NALM6 (cell line): ENCODE measurements around the gene ITPRIP.

GRCh38 chr10:104029470-104030039 lies 56.1 kb downstream of the COL17A1 start:
- PRO-cap = no peak

DNA sequence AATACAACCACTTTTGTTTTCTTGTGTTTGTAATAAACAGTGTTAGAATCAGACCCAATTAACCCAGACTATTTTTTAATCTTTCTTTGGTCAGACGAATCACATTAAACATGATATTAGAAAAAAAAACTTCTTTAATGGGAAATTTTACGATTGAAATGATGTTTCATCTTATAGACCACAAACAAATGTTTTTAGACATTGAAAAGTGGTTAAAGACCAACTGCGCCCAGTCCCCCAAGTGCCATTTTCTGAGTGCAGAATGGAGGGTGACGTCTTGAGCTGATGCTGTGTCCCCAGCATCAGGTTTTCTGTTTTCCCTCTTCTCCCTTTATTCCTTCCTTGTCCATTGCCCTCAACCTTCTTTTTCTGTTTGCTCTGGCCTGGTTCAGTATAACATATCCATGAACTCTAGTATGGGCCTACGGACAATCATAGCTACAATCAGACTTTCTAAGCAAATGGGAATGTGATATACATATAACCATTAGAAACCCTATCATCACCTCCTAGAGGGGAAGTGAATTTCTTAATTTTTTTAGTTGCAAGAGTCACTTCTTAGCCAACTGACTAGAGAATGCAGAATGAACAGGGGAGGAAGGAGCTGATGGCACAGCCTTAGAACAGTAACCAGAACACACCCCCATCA lies 54.4 kb downstream of the COL17A1 start:
- PRO-cap = no peak

GRCh38 chr10:104267001-104267677 lies 1.8 kb upstream of the GSTO2 start:
- PRO-cap = no peak

DNA sequence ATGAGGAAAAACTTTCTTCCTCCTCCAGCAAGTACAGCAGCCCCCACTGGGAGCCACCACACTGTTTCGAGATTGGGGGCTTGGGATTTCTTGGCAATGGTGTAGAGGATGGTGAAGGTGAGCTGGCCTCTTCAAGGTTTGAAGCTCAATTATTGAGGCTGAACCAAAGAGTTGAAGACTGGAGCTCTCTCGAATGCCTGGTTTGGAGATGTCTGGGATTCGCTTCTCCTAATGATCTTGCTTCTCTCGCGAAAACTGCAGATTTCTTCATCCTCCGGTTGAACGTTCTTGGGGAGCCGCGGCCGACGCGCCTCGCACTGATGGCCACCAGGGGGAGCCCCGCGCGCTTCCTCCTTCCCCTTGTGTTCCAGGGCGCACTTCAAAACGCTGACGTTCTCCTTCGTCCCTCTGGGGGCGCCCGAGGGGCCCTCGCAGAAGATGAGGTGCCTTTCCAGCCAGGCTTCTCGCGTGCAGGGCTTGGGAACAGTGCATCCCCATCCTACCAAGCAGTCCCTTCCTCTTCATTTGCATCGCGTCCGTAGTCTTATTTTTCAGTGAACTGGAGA lies 22.3 kb downstream of the GSTO2 start:
- PRO-cap = no peak

DNA sequence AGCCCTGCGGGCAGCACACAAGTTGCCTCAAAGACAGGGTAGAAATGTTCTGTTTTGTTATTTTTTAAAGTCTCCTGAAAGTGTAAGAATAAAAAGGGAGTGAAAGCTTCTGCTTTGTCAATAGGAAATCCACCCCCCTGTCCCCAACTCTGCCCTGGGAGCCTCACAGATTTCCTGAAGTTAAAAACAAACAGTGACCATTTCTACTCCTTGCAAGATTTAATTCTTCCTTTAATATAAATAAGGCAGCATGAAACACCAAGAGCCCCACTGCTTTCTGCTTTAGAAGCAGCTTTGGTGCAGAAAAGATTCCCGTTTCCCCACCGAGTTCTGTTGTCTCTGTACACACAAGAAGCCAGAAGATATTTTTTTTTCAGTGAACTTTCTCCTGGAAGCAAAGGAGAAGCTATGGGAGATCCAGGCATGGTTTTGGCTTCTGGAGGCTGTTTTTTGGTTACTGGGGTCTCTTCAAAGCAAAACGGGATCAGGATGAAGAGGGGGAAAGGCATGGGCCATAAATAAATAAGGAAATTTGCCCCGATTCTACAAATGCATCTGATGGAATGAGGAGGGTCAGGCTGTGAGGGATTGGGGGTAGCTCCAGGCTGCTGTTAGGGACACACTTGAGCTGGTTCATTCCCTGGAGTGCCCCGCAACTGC lies 26.2 kb downstream of the ITPRIP start:
- PRO-cap = no peak

DNA sequence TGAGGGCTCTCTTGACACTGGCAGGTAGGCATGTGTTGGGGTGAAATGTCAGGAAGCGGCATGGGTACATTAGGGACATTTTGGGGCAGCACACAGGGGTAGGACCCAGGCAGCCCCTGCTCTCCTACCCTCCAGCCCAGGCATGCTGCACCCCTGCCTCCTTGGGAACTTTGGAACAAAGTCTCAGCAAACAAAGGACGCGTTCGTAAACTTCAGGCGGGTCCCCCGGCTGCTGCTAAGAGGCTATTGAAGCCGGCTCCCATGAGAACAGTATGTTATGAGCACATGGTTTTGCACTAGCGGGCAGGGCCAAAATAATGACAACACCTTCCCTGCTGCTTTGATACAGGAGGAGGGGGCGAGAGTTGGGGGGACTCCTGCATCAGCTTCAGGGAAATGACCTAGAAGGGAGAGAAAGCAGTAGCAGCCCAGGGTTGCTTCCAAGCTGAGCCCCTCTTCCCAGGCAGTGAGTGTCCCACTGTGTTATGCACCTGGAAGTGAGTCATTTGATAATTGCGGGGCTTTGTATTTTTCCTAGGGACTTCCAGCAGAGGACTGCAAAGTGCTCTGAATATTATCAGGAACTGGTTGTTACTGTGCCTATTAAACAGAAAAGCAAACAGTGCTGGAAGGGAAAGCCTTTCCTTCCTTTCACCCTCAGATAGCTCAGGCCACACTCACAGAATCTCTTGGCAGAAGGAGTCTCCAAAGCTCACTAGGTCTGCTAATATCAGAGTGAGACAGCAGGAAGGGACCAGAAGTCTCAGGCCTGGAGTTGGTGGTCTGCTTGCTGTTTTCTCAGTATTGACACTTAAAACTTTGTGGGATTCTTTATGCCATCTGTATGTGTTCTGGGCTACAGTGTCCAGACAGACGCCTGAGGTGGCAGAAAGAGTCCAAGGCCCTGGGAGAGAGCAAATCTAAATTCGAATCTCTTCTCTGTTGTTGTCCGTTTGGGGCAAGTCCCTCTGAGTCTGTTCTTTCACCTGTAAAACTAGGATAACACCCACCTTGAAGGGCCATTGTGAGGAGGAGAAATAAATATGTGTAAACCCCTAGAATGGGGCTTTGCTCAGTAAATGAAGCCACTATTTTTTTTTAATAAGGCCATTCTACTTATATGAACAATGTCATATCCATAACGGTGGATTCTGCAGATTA lies 6.8 kb downstream of the ITPRIP start:
- PRO-cap = no peak

DNA sequence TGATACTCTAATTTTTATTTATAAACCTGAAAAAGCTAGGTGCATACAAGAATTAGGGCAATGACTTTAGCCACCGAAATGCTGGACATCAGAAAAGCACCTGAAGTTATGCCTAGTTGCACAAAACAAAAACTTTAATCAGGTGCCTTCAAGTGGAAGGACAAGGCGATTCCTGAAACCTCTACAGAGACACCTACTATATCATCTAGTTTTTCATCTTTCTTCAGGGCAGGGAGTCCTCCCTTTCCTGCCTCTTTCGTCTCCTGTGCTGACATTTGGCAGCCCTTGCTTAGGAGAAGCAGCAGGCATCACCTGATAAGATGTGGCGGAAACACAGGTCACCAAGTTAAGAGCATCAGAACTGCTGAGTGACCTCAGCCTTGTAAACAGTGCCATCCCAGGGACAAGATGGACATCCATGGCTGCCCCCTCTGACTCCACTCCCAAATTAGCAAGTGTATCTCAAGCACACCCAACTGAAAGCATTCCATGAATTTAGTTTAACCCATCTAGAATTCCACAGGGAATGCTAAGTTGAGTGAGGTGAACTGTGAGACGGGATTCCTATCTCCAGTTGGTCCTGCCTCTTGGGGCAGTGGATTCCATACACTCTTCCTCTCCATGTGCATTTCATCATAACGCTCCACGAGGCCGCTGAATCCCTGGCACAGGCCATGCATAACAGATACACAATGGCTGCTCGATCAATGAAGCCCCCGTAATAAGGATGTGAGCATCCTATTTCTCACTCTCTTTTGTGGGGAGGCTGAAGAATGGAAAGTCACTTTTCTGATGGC lies 5.8 kb downstream of the ITPRIP start:
- PRO-cap = no peak

DNA sequence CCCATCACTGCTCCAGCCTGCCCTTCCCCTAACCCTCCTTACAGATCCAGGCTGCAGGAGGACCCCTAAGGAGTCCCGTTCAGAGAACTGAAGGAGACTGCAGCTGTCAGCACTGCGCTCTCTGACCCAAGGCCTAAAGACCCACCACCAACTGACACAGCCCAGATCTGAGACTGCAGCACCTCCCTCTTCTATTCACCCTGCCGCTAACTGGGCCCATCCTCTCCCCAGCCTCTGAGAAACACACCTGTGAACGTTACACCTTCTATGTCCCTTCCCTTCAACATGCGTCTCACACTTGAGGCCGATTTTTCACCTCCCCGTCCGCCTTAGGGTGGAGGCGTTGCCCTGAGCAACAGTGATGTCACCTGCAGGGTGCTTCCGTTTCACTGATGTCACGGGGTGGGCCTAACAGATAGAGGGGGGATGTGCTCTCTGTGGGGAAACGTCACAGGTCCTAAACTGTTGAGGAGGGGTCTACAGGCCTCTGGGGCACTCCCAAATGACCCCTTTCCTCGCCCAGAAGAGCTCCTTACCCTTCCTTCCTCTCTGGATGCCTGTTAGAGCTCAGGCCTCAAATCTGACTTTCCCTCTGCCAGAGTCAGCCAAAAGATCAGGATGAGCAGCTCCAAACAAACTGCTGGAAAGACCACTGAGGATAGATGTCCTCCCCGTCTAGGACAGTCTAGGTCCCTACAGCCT lies 5.0 kb downstream of the ITPRIP start:
- PRO-cap = no peak

DNA sequence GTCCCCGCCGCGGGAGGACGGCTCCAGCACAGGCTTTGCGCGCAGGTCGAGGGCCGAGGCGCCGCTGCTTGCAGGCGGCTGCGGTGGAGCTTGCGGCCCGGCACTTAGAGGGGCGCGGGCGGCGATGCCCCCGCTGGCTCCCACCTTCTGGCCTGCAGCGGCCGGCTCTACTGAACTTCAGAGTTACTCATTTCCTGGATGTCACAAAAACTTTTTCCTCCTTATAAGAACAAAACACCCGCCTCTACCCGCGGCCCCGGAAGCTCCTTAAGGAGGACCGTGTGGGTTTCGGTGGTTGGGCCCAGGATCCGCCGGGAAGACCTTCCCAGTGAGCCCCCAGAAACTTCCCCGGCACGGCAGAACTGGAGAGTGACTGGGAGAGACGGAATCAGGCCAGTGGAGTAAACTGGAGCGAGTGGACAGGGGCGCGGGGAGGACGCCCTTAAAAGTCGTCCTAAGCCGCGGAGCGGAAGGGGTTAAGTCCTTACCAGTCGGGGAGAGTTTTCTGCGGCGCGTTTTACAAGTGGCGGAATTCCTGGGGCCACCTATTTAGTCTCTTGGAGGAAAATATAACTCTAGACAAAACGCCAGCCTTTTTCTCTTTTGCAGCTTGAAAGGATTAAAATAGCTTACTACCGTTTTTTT lies at the start of gene ITPRIP:
ITPRIP (minus strand) TSS at position 196 of the 645 bp plus-strand sequence.
- PRO-cap = bidirectional peak, plus-strand start at position 44 of the sequence, minus-strand start outside the sequence; bidirectional peak, plus-strand start at position 487 of the sequence, minus-strand start at position 196 of the sequence

- PRO-cap = no peak
Measured at GRCh38 chr10:104397398-104397618, 43.7 kb downstream of the CFAP58 start.

GRCh38 chr10:104642580-104642938 lies 1.5 kb downstream of the SORCS3 start:
- PRO-cap = no peak

- PRO-cap = no peak
Measured at GRCh38 chr10:104680714-104681801, 40.0 kb downstream of the SORCS3 start.

GRCh38 chr10:104779626-104779926 lies 138.5 kb downstream of the SORCS3 start:
- PRO-cap = no peak

DNA sequence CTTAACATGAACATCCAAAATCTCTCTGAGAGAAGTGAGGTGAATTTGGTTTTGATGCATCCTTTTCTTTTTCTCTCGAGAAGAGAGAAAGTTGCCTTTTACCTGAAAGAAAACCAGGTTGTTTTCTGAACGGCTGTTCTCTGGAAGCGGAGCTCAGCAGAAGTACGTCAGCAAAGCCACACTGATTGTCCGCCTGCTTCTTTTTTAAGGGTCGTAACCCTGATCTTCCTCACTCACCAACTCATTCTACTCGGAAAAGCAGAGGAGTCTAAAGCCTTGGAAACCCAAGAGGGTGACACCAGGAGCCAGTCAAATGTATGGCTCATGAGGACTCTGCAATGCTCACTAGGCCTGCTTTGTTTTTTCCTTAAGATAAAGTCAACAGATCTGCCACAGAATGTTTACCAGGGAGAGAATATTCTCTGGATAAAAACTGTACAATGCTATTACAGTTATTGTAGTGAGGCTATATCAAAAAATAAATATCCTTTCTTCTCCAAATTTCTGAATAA lies 1236.7 kb downstream of the SORCS3 start:
- PRO-cap = no peak

DNA sequence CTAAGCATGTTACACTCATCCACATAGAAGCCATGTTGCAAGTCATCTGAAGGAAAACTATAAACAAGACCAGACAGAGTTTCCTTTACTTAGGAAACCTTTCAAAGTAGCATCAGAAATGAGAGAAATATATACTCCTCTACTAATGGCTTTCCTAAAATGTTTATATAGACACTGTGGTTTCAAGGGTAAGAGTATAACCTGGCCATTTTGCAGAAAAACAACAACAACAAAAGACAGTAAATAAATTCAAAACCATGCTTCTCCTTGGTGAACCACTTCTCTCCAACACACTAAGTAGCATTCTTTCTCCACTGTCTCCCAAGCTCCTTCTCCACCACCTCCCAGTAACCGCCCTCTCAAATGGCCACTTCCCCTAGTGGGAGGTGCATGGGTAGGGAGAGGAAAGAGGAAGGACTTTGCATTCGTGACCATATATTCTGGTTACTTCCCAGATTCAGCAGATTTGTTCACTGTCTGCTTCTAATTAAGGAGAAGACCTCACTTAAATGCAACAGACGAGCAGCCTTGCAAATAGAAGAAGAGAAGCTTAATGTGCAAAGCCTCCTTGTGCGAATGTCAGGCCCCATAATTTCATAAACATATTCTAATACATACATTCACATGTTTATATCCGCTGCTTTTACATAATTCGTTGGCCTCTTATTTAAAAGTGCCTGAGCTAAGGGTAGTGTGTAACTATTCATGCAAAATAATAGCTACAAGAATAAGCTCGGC lies 166.8 kb downstream of the SORCS1 start:
- PRO-cap = no peak

GRCh38 chr10:107554360-107554804 lies 389.9 kb upstream of the SORCS1 start:
- PRO-cap = no peak

- PRO-cap = no peak
Measured at GRCh38 chr10:109253069-109253466, 670.2 kb downstream of the XPNPEP1 start.

DNA sequence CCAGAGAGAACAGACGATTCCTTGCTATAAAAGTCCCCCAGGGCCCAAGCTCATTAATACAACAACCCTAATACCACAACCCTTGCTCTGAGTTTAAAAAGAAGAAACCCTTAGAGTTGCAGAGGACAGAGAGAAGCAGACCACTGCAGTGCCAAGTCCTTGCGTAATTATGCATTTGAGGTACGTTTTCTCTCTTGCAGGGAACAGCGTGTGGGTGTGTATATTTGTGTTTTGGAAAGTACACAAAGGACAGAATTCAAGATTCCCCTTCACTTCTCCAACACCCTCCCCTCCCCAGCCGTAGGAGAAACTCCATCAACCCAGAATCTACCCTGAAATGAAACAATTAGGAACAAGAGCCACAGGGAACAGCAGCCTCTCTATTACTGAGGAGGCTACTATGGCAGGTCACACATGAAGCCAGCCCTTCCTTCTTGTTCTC lies 23.3 kb downstream of the XPNPEP1 start:
- PRO-cap = no peak

- PRO-cap = no peak
Measured at GRCh38 chr10:109902611-109903873, 20.3 kb downstream of the XPNPEP1 start.

DNA sequence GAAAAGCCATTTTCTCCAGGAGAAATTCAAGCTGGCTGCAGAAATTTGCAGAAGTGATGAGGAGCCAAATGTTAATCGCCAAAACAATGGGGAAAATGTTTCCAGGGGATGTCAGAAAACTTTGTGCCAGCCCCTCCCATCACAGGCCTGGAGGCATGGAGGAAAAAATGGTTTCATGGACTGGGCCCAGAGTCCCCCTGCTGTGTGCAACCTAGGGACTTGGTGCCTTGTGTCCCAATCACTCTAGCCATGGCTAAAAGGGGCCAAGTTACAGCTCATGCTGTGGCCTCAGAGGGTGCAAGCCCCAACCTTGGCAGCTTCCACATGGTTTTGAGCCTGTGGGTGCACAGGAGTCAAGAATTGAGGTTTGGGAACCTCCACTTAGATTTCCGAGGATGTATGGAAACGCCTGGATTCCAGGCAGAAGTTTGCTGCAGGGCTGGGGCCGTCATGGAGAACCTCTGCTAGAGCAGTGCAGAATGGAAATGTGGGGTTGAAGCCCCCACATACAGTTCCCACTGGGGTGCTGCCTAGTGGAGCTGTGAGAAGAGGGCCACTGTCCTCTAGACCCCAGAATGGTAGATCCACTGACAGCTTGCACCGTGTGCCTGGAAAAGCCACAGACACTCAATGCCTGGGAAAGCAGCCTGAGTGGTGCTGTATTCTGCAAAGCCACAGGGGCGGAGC lies 41.2 kb downstream of the ADD3 start:
- PRO-cap = no peak